ENCODE measurements around a stretch of chr7.

- RRBS = no CpG with 5 or more reads among the region's 4 CpGs
CAGE:
- cytosol, long polyA plus RNA = no peak
- long polyA plus RNA = no peak
- nucleus, long polyA plus RNA = no peak
Measured at GRCh38 chr7:48813834-48814281, 110.5 kb upstream of the CDC14C start.

GRCh38 chr7:50096344-50096543 lies 561 bp downstream of the SPATA48 start:
- RRBS = no CpG with 5 or more reads among the region's 2 CpGs
CAGE:
- cytosol, long polyA plus RNA = no peak
- long polyA plus RNA = no peak
- nucleus, long polyA plus RNA = no peak

- RRBS = no CpG with 5 or more reads among the region's 2 CpGs
CAGE:
- cytosol, long polyA plus RNA = no peak
- long polyA plus RNA = no peak
- nucleus, long polyA plus RNA = no peak
Measured at GRCh38 chr7:50149300-50149680, 53.6 kb downstream of the SPATA48 start.

- RRBS = no CpG with 5 or more reads among the region's 9 CpGs
CAGE:
- cytosol, long polyA plus RNA = no peak
- long polyA plus RNA = no peak
- nucleus, long polyA plus RNA = no peak
Measured at GRCh38 chr7:50314966-50315585, 10.6 kb downstream of the IKZF1 start.

- RRBS = no CpG with 5 or more reads among the region's 6 CpGs
CAGE:
- cytosol, long polyA plus RNA = no peak
- long polyA plus RNA = no peak
- nucleus, long polyA plus RNA = no peak
Measured at GRCh38 chr7:50393842-50394344, 56.3 kb downstream of the FIGNL1 start.

DNA sequence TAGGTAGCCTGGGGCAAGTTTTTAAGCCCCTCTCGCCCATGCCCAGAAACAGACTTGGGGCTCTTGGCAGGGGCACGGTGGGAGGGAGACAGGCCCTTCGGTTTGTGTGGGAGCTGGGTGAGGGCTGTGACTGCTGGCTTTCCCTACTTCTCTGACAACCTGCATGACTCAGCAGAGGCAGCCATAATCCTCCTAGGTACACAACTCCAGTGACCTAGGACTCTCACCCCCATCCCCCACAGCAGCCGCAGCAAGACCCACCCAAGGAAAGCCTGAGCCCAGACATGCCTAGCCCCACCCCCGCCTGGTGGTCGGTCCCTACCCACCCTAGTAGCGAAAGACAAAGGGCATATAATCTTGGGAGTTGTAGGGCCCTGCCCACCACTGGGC lies 51.6 kb downstream of the DDC start:
- RRBS = no CpG with 5 or more reads among the region's 7 CpGs
CAGE:
- cytosol, long polyA plus RNA = no peak
- long polyA plus RNA = no peak
- nucleus, long polyA plus RNA = no peak

DNA sequence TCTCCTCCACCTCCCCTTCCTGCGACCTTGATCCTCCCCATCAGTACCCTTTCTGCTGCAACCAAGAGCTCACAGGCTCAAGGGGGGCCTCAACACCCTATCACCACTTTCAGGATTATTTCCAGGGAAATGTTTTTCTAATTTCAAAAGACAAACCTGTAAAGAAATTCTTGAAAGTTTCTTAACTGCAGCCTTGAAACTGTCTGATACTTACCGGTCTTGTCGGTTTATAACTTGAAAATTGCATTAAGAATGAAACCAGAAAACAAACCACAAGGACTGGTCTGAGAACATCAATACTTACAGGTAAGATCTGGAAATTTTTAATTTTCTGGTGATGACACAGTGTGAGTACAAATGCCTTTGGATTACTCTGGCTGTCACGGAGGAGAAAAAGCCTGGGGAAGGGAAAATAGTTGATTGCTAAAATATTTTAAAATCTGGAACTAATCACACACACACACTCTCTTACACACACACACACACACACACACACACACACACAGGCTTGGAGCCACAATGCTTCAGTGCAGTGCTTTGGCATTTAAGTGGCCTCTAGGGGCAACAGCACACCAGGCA lies 30.0 kb upstream of the DDC start:
- RRBS = no CpG with 5 or more reads among the region's 4 CpGs
CAGE:
- cytosol, long polyA plus RNA = no peak
- long polyA plus RNA = no peak
- nucleus, long polyA plus RNA = no peak

GRCh38 chr7:50631547-50632182 lies 66.5 kb upstream of the DDC start:
- RRBS = no CpG with 5 or more reads among the region's 8 CpGs
CAGE:
- cytosol, long polyA plus RNA = no peak
- long polyA plus RNA = no peak
- nucleus, long polyA plus RNA = no peak

DNA sequence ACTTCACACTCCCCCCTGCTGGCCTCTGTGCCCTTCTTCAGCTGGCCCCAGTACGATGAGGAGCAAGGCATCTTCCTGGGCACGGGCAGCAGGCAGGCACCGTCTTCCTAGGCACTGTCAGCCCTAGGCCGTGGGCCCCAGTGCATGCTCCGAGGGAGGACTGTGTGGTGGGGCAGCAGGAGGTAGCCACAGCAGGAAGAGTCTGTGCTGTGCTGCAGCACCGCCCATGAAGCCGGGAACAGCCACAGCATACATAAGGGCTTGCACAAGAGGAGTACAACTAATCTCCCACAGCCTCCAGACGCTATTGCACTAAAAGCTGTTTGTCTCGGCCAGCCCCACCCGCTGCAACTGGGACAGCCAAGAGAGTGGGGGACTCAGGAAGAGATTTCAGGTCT lies 87.9 kb upstream of the DDC start:
- RRBS = no CpG with 5 or more reads among the region's 10 CpGs
CAGE:
- cytosol, long polyA plus RNA = no peak
- long polyA plus RNA = no peak
- nucleus, long polyA plus RNA = no peak

DNA sequence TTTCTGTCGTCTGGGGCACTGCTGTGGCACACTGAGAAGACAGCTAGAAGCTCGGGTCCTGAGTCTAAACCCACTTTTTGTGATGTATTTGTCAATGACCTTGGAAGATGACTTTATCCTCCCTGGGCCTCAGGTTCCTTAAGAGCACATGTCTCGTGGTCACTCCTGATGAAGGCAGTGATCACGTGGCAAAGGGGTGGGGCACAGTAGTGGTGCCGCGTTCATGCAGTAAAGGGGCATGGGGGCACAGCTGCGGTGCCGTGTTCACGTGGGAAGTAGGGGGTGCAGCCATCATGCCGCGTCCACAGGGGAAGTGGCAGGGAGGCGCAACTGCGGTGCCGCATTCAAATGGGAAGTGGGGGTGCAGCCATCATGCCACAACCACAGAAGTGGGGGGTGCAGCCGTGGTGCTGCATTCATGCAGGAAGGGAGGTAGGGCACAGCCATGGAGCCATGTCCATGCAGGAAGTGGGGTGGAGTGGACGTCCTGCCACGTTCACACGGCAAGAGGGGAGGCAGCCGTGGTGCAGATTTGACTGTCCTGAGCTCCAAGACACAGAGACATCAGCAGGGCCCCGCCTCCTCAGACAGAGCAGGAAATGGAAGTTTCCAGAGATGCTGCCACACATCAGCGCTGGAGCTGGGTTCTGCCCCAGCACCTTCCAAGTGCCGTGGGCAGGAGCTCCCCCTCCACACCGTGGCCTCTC lies 94.9 kb upstream of the DDC start:
- RRBS = no CpG with 5 or more reads among the region's 23 CpGs
CAGE:
- cytosol, long polyA plus RNA = no peak
- long polyA plus RNA = no peak
- nucleus, long polyA plus RNA = no peak

DNA sequence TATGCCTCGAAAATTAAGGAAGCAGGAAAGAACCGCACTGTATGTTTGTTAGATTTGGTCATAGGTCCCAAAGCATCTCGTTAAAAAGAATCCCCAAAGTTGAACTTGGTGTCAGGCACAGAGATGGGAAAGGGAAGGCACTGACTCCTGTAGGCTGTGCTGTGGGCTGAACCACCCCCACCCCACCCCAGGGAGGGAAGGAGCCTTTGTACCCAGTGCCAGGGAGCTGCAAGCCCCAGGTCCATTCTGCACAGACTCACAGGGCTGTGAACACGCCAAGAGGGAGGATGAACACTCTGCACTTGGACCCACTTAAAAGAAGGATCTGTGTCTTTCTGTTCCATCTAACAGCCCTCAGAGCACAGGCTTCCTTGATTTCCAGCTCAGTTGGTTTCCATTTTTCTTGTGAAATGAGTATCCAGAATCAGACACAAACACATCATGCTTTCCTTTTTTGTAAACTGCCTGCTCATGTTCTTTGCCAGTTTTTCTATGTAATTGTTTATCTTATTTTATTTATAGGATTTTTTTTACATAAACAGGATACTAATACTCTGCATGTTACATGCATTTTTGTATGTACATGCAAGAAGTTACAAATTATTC lies 84.9 kb downstream of the GRB10 start:
- RRBS = no CpG with 5 or more reads among the region's 4 CpGs
CAGE:
- cytosol, long polyA plus RNA = no peak
- long polyA plus RNA = no peak
- nucleus, long polyA plus RNA = no peak

DNA sequence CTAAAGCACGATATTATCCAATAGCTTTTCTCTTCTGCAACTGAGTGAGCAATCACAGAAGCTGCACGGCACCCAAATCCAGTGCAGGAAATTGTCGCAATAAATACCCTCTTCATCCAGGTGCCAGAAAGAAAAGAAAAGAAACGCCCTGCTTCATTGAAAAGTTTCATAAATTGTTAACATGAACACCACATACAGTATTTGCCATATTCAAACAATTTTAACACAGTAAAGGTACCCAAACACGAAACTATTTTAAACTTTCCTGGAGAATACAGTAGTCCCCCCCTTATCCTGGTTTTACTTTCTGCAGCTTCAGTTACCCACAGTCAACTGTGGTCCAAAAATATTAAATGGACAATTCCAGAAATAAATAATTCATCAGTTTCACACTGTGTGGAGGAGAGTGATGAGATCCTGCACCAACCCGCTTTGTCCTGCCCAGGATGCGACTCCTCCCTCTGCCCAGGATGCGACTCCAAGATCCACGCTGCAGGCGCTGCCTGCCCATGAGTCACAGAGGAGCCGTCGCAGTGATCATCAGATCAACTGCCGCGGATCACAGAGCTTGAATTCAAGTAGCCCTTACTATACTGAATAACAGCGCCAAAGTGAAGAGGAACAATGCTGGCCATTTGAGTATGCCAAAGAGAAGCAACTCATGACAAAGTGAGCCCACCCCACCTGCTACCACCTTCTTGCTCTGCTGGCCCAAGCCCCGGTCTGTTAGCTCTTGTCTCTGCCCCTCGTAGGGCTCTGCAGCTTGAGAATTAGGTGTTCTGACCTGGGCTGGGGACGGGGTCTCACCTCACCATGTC lies 61.6 kb downstream of the GRB10 start:
- RRBS = no CpG with 5 or more reads among the region's 18 CpGs
CAGE:
- cytosol, long polyA plus RNA = no peak
- long polyA plus RNA = no peak
- nucleus, long polyA plus RNA = no peak

GRCh38 chr7:50792396-50793296 lies 9.9 kb upstream of the GRB10 start:
- RRBS = 2% methylated on average over 63 of the region's 119 CpGs
CAGE:
- cytosol, long polyA plus RNA = no peak
- long polyA plus RNA = no peak
- nucleus, long polyA plus RNA = no peak

- RRBS = no CpG with 5 or more reads among the region's 7 CpGs
CAGE:
- cytosol, long polyA plus RNA = no peak
- long polyA plus RNA = no peak
- nucleus, long polyA plus RNA = no peak
Measured at GRCh38 chr7:50970070-50970570, 187.4 kb upstream of the GRB10 start.

DNA sequence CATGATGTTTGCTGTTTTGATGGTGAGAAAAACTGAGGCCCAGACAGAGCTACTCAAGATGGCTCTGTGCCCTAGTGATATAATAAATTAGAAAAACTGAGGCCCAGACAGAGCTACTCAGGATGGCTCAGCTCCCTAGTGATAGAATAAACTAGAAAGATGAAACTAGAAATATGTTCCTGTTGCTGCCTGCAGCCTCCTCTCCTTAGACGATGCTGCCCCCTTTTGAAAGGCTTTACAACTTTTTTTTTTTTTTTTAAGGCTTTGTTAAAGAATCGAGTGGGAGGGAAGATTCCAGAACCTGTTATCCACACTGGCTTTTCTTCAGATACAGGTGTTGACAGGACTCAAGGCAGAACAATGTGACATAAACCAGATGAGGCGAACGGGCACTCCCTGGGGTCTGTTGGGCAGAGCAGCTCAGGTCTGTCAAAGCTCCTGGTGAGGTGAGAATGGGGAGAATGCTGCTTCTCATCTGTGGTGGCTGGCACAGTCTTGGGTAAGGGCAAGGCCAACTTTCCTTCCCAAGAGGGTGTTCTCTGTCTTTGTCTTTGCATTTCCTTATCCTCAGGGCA lies 175.1 kb downstream of the COBL start:
- RRBS = no CpG with 5 or more reads among the region's 4 CpGs
CAGE:
- cytosol, long polyA plus RNA = no peak
- long polyA plus RNA = no peak
- nucleus, long polyA plus RNA = no peak

GRCh38 chr7:53237288-53238162 lies 202.1 kb downstream of the POM121L12 start:
- RRBS = no CpG with 5 or more reads among the region's 4 CpGs
CAGE:
- cytosol, long polyA plus RNA = no peak
- long polyA plus RNA = no peak
- nucleus, long polyA plus RNA = no peak

DNA sequence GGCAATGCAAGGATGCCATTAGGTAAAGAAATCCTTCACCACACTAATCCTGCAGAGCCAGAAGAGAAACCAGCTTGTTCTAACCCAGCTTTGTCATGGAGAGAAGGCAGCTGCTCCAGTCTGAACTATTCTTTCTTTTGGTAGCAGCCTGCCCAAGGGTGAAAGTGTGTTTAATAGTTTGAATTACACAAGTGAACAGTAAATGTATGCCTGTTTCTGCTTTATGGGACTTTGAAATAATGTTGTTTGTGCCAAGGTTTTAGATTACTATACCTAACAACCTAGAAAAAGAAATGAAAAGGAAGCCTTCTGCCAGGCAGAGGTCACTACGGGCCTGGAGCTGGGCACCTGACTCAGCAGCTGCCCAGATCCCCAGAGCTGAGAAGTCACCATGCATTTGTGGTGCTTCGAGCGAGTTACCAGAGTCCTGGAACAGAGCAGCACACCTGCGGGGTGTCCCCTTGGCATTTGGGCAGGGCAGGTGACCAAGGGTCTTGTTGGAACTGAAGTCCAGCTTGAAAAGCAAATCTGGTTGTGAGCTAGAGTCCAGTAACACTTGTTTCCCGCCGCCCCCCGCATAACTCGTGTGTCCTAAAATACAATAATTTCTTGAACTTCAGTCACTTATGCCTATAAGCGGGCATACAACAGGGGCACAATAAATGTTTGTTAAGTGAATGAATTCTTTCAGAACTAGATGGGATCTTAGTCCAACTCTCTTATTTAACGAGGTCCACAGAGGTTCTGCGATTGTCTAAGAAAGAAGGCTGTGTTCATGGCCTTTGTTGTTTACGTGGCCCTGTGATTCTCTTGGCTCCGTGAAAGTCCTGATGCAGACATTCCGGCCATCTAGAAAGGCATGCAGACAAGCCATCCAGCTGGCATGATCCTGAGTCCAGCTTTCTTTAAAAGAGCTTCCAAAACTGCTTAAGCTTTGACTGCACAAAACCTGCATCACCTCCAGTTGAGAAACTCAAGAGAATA lies 25.6 kb downstream of the EGFR start:
- RRBS = no CpG with 5 or more reads among the region's 14 CpGs
CAGE:
- cytosol, long polyA plus RNA = no peak
- long polyA plus RNA = no peak
- nucleus, long polyA plus RNA = no peak

GRCh38 chr7:55066331-55067248 lies 47.8 kb downstream of the EGFR start:
- RRBS = no CpG with 5 or more reads among the region's 17 CpGs
CAGE:
- cytosol, long polyA plus RNA = no peak
- long polyA plus RNA = no peak
- nucleus, long polyA plus RNA = no peak

- RRBS = no CpG with 5 or more reads among the region's 13 CpGs
CAGE:
- cytosol, long polyA plus RNA = no peak
- long polyA plus RNA = no peak
- nucleus, long polyA plus RNA = no peak
Measured at GRCh38 chr7:55078430-55078758, 59.6 kb downstream of the EGFR start.

- RRBS = no CpG with 5 or more reads among the region's 9 CpGs
CAGE:
- cytosol, long polyA plus RNA = no peak
- long polyA plus RNA = no peak
- nucleus, long polyA plus RNA = no peak
Measured at GRCh38 chr7:55099051-55099829, 80.4 kb downstream of the EGFR start.

Measured in IMR-90 (cell line).